Ishikawa (cell line): ENCODE measurements around a stretch of chr20.

- RRBS = 61% methylated on average over 96 of the region's 157 CpGs
Observed at GRCh38 chr20:26208342-26209679, 512.2 kb upstream of the ZNF337 start.

GRCh38 chr20:29689271-29690028, 1568.0 kb upstream of the DEFB115 start:
- RRBS = no CpG with 5 or more reads among the region's 41 CpGs

DNA sequence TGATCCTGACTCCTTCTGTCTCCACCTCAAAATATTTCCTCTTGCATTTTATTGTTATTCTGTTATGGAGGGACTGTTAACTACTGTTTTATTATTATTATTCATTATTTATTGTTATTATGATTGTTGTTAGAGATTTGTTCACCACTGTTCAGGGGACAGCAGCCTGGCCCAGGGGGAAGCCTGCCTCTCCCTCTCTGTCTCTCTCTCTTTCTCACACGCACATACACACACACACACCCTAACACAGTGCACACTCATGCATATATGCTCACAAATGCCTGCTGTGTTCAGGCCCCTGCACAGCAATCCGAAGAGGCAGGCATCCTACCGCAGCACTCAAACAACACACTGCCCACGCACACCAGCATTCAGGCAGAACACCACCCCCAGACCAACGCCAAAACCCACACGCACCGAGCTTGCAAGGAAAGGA, 968.6 kb upstream of the DEFB115 start:
- RRBS = no CpG with 5 or more reads among the region's 7 CpGs

DNA sequence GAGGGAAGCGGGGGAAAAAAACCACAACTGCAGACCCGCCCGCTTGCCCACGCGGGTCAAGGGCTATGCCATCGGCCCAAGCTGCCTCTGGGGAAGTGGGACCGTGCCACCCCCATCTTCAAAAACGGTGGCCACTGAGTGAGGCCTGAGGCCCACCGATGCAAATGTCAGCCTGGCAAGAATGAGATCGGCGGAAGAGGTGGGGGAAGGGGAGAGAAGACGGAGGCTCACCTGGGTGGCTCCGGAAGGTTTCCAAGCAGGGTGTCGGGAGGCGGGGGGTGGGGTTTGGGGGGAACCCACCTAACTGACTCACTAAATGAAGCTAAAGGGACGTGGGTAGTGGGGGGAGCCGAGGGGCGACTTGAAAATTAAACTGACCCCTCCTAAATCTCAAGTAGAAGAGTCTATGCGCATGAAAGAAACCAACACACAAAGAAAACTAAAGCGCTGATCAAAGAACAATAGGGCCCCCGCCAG, 757.4 kb upstream of the DEFB115 start:
- RRBS = no CpG with 5 or more reads among the region's 21 CpGs

DNA sequence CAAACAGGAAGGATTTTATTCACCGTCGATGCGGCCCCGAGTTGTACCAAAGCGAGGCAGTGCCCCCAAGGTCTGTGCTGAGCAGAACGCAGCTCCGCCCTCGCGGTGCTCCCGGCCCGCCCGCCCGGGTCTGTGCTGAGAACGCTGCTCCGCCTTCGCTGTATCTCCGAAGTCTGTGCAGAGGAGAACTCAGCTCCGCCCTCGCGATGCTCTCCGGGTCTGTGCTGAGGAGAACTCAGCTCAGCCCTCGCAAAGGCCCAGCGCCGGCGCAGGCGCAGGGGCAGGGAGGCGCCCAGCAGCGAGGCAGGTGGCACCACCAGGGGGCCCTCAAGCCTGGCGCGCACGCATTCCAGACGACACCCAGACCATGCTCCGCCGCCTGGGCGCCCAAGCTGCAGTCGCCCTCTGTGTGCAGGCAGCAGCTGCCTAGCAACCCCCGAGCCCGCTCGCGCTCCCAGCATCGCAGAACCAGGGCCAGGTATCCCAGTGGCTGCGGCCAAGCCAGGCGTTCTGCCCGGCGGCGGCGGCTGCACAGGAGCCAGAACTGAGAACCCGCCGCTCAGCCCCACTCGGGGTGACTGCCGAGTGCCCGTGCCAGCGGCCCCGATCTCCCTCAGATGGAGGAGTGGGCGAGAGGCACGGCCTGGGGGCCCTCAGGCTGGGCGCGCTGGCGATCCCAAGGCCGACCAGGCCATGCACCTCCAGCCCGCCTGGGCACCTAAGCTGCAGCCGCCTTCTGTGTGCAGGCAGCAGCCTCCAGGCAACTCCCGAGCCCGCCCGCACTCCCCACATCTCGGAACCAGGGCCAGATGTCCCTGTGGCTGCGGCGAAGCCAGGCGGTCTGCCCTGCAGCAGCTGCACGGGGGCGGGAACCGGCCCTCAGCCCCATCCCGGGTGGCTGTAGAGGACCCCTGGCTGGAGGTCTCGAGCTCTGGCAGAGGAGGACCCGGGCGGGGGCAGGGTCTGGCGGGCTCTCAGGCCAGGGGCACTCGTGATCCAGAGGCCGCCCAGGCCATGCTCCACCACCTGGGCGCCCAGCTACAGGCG, 672.0 kb upstream of the DEFB115 start:
- RRBS = no CpG with 5 or more reads among the region's 81 CpGs

DNA sequence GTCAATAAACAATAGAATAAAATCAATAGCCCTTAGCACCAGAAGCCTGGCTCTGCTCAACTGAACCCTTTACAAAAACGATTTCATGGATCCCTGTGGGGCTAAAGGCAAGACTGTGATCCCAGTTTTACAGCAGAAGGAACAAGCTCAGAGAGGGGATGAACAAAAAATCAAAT, 2.7 kb downstream of the ID1 start:
- RRBS = no CpG with 5 or more reads among the region's 1 CpG

- RRBS = no CpG with 5 or more reads among the region's 26 CpGs
Observed at GRCh38 chr20:31612732-31613288, 7.7 kb downstream of the ID1 start.

DNA sequence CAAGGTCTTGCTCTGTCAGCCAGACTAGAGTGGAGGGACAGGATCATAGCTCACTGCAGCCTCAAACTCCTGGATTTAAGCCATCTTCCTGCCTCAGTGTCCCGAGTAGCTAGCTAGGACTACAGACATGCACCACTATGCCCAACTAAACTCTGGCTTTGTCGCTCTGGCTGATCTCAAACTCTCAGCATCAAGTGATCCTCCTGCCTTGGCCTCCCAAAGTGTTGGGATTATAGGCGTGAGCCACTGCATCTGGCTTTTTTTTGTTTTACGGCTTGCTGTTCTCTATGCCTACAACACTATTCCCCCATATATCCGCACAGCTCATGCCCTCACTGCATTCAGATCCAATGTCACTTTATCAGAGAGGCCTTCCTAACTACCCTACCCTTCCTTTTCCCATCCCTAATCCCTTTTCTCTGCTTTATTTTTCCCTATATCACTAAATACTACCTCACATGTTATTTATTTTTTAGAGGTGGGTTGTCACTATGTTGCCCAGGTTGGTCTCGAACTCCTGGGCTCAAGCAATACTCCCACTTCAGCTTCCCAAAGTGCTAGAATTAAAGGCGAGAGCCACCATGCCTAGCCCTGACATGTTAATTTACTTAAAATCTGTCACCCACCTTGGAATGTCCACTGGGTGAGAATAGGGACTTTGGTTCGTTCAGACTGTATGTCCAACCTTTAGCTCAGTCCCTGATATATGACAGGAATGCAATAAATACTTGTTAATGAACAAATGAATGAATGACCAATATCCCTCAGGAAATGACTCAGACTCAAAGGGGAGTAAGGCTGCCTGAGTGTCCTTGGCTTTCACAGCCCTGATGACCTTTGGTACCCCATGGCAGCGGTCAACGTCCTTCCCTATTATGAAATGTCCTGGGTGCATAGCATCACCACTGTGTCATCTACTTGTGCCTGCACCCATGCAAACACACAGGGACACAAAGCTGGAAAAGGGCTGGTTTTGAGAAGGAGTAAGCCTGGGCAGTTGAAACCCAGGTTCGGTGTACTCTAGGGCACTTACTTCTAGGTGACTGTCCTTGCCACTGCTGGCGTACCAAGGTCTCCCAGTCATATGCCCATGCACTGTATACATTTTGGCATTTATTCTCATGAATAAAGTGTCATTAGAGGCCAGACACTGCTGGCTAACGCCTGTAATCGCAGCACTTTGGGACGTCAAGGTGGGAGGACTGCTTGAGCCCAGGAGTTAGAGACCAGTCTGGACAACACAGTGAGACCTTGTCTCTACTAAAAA, 26.7 kb downstream of the BCL2L1 start:
- RRBS = no CpG with 5 or more reads among the region's 15 CpGs

GRCh38 chr20:31710318-31711319, 12.0 kb downstream of the BCL2L1 start:
- RRBS = no CpG with 5 or more reads among the region's 5 CpGs

GRCh38 chr20:31810028-31810753, 9.0 kb upstream of the MYLK2 start:
- RRBS = no CpG with 5 or more reads among the region's 8 CpGs

DNA sequence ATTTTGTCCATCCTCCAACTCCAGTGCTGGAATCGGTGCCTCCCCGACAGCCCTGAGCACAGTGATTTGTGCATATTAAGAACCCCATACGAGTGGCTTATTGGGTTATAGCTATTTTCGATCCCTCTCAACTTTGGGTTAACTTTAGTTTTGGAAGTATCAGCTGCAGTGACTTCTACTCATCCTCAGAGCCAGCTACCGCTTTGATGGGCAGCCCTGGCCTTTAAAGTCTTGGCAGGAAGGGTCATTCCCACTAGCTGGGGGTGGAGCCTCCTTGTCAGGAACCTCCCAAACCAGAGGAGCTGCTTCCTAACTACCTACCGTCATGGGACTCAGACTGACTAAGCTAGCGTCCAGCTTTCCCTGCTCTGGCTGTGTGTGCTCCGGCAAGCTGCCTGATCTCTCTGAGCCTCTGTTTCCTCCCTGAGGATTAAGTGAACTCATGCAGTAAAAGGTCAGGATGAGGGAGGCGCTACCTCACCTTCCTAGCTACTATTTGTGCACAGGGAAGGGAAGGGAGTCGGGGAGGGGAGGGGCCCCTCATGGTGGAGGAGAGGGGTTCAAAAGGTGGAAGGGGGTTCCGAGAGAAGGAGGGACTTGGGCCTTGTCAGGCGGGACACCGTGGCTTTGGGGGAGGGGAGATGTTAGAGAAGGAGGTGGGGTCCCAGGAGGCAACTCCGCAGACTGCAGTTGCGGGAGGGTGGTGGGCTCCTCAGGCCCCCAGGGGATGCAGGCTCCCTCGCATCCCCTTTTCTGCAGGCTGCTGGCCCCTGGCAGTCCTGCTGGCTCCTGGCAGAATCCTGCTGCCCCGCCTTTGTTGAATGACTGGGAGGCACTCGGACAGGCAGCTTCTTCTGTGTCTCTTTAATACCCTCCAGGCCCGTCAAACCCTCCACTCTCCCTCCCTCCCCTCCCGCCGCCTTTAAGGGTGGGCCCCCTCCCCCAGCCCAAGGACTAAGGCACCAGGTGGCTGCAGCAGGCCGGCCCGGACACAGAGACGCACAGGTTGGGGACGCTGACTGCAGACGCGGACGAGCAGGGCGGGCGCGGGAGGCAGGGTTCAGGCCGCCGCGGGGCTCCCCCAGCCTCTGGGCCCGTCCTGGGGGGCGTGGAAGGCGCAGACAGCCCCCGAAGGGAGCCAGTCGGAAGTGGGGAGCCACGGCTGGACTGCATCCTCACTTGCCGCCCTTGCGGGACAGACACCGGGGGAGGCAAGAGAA, 9.7 kb downstream of the DUSP15 start:
- RRBS = 2% methylated on average over 1 of the region's 43 CpGs

- RRBS = 1% methylated on average over 26 of the region's 71 CpGs
Observed at GRCh38 chr20:32017921-32018965, 8.0 kb downstream of the CCM2L start.

DNA sequence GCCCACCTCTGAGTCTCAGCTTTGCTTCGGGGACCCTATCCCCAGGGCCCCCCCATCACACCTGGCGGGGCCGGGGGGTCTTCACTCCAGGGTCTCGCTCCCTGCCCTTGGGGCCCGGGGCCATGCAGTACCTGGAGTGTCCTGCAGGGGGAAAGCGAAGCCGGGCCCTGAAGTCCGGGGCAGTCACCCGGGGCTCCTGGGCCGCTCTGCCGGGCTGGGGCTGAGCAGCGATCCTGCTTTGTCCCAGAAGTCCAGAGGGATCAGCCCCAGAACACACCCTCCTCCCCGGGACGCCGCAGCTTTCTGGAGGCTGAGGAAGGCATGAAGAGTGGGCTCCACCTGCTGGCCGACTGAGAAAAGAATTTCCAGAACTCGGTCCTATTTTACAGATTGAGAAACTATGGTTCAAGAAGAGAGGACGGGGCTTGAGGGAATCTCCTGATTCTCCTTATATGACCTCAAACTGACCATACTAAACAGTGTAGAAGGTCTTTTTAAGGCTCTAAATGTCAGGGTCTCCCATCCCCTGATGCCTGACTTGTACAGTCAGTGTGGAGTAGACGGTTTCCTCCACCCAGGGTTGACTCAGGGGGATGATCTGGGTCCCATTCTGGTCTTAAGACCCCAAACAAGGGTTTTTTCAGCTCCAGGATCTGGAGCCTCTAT, 20.6 kb upstream of the HCK start:
- RRBS = 6% methylated on average over 6 of the region's 19 CpGs

GRCh38 chr20:32051335-32051620, 764 bp upstream of the HCK start:
- RRBS = 67% methylated on average over 4 of the region's 10 CpGs

DNA sequence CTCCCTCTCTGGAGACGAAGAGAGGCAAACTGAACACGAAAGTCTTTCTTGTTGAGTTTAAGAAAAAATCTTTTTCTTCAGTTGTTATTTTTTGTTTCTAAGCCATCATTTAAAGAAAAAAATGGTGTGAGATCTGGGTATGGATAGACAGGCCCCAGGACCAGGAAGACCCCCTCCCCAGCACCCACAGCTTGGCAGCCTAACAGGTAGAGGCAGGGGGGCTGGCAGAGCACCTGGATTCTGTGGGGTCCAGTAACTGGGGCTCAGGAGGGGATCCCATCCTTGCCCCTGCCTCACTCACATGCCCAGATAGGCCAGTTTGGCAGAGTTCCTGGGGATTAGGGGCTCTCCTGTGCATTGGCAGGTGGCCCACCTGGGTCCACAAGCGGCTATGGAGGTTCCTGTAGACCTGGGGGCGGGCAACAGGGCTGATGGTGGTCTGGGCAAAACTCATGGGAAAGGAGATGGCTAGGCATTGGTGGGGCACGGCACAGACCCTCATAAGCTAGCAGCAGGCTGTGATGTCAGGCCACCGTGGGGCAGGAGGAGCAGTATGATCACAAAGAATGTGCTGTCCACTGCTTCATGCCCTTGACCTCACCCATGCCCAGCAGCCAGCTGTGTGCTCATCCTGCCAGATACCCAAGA, 19.4 kb downstream of the PLAGL2 start:
- RRBS = no CpG with 5 or more reads among the region's 6 CpGs

DNA sequence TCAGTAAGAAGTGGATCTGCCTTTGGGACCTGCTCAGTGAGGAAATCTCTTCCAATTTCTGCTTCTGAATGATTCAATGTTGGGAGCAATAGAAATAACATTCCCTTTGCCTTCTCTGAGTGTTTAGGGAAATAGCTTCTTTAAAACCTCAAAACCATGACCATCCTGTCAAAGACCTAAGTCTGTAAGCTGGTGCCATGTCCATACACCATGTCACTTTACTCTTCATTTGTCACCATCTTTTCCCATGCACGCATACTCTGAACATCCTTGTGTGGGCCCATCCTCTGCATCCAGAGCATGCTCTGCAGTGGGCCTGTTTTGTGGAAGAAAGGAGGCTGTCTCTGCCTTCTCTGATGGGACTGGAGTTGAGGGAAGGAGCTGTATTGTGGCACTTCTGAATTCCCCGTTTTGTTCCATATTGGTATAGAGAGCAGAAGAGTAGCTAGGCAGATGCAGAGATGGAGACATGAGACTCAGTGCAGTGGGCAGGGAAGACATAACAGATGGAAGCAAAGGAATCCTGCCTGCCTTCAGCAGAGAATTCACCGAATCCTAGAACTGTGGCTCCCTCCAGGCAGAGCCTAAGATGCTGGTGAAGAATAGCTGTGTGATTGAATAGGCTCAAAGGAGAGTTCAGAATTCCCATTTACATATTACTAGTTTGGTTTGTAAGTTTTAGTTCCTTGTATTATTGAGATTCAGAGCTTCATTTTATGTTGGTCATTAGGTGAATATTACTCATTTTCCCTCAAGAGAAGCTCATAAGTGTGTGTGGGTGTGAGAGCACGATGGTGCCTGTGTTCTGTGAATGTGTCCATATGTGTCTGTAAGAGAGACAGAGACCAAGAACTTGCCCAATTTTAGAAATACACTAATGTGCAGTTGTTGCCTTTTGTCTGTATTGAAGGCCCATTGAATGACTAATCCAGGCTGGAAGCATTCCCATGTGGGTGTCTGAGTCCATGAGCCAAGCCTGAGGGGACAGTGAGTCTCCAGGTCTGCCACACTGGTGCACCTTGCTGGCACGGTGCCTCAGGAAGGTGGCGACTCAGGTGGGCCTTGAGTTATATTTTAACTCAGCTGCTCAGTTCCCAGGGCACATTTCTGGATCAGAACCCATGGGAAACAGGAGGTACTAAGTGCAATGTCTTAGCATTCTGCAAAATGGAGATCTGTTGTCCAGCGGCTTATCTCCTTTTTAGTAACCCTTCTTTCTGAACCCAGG, 25.8 kb upstream of the ASXL1 start:
- RRBS = no CpG with 5 or more reads among the region's 7 CpGs

- RRBS = no CpG with 5 or more reads among the region's 11 CpGs
Observed at GRCh38 chr20:32357696-32357922, 522 bp upstream of the ASXL1 start.

GRCh38 chr20:32367390-32368330, 9.5 kb downstream of the ASXL1 start:
- RRBS = no CpG with 5 or more reads among the region's 2 CpGs

DNA sequence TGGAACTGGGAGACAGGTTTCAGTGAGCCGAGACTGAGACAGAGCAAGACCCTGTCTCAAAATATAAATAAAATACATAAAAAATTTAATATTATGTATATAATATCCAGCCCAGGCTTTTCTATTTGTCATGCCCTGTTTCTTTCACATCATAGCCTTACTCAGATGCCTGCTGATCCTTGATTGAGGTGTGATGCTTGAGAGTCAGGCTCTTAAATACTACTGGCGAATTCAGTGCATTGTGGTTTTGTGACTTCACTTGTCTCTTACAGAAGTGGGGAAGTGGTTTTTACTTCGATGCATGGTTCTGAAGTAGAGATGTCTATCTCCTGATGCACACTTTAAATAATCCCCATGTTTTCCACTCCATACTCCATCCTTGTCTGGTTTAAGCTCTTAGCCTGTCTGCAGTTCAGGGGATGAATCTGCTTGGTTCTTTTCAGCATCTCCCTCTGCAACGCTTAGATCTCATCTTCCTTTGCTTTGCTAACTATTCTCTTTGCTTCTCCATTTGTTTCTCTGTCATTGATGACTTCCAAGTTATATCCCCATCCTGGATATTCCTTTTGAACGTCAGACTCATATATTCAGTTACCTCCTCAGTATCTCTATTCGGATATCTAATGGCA, 29.2 kb downstream of the ASXL1 start:
- RRBS = no CpG with 5 or more reads among the region's 6 CpGs

GRCh38 chr20:32446330-32447415, 88.5 kb downstream of the ASXL1 start:
- RRBS = 94% methylated on average over 6 of the region's 17 CpGs